BJ (cell line): ENCODE results near the gene SH3D19.

GRCh38 chr4:147733537-147734531 is 1.9 kb downstream of the ARHGAP10 start:
- CAGE, long polyA plus RNA = no peak
- RRBS = no CpG with 5 or more reads among the region's 14 CpGs

GRCh38 chr4:147874688-147875348 is 142.9 kb downstream of the ARHGAP10 start:
- CAGE, long polyA plus RNA = no peak
- RRBS = no CpG with 5 or more reads among the region's 5 CpGs

- CAGE, long polyA plus RNA = no peak
These were observed 8.1 kb downstream of the NR3C2 start for GRCh38 chr4:148434081-148434577.

DNA sequence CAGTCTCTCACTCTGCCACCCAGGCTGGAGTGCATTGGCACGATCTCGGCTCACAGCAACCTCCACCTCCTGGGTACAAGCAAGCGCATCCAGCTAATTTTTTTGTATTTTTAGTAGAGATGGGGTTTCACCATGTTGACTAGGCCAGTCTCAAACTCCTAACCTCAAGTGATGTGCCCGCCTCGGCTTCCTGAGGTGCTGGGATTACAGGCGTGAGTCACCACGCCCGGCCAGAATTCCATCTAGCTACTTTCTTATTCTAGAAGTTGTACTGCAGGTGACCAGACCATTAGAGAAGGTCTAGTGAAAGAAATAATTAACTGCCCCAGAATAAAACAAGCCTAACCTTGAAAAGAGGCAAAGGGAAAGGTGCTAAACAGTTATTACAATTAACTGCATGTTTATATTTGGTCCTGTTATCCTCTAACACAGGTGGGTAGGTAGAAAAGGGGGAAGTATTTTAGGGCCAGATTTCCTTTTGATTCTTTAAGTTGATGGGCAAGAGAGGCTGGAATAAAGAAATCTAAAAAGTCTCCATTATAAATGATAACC is 2.2 kb downstream of the LRBA start:
- CAGE, long polyA plus RNA = no peak
- RRBS = no CpG with 5 or more reads among the region's 8 CpGs

GRCh38 chr4:151102880-151103519 is 3.6 kb downstream of the RPS3A start:
- CAGE, long polyA plus RNA = no peak
- RRBS = no CpG with 5 or more reads among the region's 10 CpGs

DNA sequence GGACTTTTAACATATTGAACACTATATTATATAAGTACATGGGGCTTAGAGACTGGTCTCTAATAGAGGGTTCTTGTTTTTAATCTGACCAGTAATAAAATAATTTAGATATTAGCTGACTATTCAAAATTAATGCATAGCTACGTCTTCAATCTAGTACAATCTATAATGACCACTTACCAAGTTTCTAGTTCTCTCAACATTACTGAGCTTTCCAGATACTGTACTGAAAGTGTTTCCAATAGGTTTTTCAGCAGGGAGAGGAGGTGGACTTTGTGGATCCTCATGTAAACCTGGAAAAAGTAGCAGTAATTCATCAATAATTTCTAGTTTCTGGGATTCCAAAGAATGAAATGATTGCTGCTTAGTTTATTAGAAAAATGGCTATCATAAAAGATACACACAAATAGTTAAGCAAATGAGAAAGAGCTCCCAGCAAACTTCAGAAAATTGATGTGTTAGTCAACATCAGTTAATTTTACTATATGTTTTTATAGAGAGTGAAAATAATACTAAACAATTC is 59.7 kb downstream of the RPS3A start:
- CAGE, long polyA plus RNA = no peak
- RRBS = no CpG with 5 or more reads among the region's 1 CpG

- CAGE, long polyA plus RNA = no peak
- RRBS = no CpG with 5 or more reads among the region's 9 CpGs
These were observed 79.6 kb upstream of the PRSS48 start for GRCh38 chr4:151197184-151197899.

GRCh38 chr4:151260230-151260873 is 16.6 kb upstream of the PRSS48 start:
- CAGE, long polyA plus RNA = no peak
- RRBS = no CpG with 5 or more reads among the region's 3 CpGs

DNA sequence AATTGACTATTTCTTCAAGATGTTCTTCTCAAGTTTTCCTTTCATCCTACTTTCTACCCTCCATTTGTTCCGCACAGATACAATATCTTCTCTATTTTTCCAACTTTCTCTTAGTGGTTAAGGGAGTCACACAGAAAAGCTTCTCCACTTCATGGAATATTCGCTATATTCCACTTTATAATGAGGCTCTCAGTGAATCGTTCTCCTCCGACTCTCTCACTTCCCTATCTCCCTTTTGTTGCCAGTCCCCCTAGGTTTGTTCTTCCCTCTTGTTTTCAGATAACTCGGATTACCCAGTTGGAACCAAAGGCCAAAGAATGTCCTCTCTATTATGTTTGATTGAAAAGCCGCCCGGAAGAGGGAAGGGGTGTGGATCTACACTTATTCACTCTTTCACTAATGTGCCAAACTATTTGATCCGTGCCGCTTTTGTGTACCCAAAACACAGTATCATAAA is 1.2 kb downstream of the SH3D19 start:
- CAGE, long polyA plus RNA = no peak
- RRBS = no CpG with 5 or more reads among the region's 9 CpGs

GRCh38 chr4:151325400-151326203 is at the start of gene SH3D19:
Gene SH3D19, minus strand, starts transcription at chr4:151325605.
- CAGE, long polyA plus RNA = start-site peak on the minus strand at chr4:151325587-151325676, 49 and 29 reads in 2 replicates
- RRBS = under 1% methylated on average over 19 of the region's 54 CpGs

DNA sequence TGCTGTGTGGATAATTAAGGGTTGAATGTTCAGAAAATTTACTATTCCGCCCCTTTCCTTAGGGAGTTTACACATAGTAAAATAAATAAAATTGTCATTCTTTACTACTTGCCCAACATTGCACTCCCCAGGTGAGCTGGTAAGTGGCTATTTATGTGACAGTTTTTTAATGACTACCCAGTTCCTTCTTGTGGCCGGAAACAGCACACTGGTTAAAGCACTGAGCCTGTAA is 158.0 kb downstream of the FHIP1A start:
- CAGE, long polyA plus RNA = no peak
- RRBS = no CpG with 5 or more reads among the region's 2 CpGs

DNA sequence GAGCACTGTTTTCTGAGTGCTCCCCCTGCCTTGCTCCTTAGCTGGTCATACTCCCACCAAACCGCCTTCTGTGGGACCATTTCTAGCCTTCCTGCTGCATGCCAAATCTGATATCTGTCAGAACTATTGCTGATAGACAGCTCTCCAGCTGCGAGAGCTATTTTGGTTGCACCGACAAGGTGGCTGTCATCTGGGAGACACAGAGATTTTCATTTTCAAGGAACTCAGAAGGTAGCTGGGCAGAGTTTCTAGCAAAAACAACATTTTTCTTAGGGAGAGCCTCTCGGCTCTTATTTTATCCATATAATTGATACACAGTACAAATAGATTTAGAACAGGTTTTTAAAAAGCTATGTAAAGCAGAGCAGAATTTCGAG is 2.6 kb upstream of the GATB start:
- CAGE, long polyA plus RNA = no peak
- RRBS = no CpG with 5 or more reads among the region's 5 CpGs

DNA sequence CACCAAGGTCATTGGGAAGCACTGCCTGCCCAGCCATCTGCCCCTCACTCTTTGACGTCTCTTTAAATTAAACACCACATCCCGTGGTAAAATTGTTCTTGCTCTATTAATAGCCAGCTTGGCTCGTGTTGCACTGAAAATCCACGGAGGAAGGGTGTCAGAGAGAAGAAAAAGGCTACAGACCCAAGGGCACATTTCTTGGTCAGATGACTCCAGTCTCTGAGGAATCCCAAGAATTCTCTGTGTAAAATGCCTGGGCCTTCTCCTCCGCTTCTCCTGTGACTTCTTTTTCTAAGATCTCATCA is 45.7 kb upstream of the GATB start:
- CAGE, long polyA plus RNA = no peak
- RRBS = no CpG with 5 or more reads among the region's 5 CpGs

- CAGE, long polyA plus RNA = no peak
- RRBS = no CpG with 5 or more reads among the region's 13 CpGs
These were observed 3.5 kb downstream of the FBXW7 start for GRCh38 chr4:152532096-152533166.

- CAGE, long polyA plus RNA = no peak
- RRBS = no CpG with 5 or more reads among the region's 5 CpGs
These were observed 33.2 kb downstream of the TMEM154 start for GRCh38 chr4:152646517-152647035.

DNA sequence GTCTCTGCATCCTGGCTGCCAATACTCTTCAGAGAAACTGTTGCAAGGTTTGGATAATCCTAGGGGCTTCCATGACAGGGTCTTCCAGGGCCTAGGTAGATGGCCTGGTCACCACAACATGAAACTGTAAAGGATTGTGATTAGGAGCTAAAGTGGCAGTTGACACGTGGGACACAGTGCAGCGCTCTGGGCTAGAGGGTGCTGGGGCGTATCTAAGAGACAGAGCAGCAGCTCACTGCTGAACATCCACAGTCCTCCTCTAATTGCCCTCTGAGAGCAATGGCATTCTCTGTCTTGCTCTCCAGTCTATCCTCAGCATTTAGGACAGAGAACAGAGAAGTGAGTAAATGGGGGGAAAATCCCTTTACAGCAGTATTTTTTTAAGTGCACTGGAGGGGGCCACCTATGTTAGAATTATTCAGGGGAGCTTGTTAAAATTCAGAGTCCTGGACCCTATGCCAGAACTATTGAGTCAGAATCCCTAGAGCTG is 4.1 kb upstream of the TMEM154 start:
- CAGE, long polyA plus RNA = no peak
- RRBS = no CpG with 5 or more reads among the region's 3 CpGs

DNA sequence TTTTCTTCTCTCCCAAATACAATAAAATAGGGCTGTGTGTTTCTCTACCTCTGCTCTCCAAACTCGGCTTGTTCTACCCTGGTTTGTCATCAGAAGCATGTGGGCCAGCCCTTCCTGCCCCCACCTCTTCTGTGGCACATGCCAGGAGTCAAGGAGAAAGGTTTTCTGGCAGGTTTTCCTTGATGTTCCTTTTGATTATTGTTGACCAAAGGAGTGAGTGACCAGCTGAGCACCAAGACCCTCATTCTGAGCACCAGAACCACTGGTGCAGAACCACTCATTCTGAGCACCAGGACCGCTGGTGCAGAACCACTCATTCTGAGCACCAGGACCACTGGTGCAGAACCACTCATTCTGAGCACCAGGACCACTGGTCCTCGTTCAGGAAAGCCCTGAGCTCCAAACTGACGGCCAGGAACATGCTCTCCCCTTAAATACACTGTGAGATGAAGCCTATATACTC is 2.5 kb downstream of the FHDC1 start:
- CAGE, long polyA plus RNA = no peak
- RRBS = no CpG with 5 or more reads among the region's 4 CpGs

GRCh38 chr4:153008613-153009143 is 72.6 kb downstream of the FHDC1 start:
- CAGE, long polyA plus RNA = no peak
- RRBS = no CpG with 5 or more reads among the region's 11 CpGs

DNA sequence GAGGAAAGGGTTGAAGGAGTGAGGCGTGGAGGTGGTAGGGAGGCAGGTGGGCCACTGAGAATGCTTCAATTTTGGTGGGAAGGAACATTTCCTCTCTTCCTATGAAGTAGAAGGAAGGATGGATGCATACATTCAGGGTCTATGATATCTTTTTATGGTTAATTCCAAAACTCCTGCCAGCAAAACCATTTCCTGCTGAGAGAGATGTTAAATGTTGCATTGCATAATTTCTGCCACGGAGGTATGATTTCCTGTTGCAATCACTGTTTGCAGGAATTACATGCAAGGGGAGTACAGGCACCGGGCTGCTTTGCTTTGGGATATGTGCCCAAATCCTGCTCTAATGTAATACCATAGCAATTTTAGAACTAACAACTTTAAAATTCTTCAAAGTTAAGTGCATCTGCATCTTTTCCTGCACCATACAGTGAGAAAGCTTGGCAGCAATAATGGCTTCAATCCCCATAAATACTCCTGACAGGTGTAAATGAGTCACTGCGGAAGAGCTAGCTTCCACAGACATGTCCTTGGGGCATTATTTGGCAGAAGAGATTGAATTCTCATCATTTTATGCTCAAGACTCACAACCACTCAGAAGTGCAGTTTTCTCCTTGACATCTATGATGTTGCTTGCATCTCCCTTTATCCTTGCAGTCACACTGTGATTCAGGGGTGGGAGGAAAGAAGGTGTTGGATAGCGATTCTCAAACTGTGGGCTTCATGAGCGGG is 29.6 kb downstream of the TRIM2 start:
- CAGE, long polyA plus RNA = no peak
- RRBS = no CpG with 5 or more reads among the region's 6 CpGs

- CAGE, long polyA plus RNA = no peak
- RRBS = no CpG with 5 or more reads among the region's 4 CpGs
These were observed 17.6 kb downstream of the TMEM131L start for GRCh38 chr4:153483778-153484150.